ENCODE measurements around the genes ALDH3A2 and DHRS7B.

- PRO-cap = no peak
These were observed 16.3 kb upstream of the GRAPL start for GRCh38 chr17:19111049-19111557.

GRCh38 chr17:19268671-19269022, 31.5 kb downstream of the EPN2 start:
- PRO-cap = no peak

- PRO-cap = no peak
These were observed 34.4 kb downstream of the EPN2 start for GRCh38 chr17:19271602-19271942.

DNA sequence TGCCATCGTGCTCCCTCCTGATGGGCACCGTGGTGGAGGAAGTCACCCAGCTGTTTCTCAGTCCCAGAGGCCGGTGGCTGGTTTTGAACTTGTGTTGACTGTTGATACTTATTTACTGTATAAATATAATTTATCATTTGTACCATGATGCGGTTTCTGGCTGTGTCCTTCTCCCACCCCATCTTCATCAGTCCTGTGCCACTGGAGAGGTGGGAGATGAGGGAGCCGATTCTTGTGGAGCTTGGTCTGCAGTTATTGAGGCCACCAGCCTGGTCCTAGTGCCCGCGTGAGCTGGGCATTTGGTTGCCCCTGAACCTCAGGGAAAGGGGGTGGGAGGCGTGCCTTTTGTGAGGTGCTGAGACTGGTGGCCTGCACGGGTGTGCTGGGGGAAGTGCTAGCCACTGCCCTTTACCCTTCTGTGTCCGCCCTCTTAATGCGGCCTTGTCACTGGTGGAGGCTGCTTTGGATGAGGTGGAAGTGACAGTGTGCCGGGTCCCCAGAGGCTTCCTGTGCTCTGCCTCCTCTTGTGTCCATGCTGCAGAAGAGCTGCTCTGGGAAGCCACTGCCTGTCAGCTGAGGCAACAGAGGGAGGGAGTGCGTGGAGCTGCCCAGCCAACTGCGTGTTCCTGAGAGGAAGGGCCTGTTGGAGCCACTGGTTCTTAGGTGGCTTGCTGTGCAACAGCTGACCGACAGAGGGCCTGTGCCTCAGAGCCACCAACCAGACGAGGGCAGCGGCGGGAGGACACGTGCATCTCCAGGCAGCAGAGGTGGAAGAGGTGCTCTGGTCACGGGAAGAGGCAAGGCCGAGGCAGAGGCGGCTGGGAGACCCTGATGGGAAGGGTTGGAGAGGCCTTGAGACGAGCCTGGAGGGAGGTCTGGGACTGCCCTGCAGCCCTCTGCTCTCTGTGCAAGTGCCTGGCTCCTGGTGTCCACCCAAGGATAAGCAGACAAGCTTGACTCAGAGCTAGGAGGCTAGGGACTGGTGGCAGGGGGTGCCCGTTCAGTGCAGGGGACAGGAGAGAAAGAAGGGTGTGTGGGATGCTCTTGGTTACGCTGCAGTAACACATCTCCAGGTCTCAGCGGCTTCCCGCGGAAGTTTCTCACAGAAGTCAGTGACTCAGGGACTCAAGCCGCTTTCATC, 25.6 kb downstream of the B9D1 start:
- PRO-cap = no peak

DNA sequence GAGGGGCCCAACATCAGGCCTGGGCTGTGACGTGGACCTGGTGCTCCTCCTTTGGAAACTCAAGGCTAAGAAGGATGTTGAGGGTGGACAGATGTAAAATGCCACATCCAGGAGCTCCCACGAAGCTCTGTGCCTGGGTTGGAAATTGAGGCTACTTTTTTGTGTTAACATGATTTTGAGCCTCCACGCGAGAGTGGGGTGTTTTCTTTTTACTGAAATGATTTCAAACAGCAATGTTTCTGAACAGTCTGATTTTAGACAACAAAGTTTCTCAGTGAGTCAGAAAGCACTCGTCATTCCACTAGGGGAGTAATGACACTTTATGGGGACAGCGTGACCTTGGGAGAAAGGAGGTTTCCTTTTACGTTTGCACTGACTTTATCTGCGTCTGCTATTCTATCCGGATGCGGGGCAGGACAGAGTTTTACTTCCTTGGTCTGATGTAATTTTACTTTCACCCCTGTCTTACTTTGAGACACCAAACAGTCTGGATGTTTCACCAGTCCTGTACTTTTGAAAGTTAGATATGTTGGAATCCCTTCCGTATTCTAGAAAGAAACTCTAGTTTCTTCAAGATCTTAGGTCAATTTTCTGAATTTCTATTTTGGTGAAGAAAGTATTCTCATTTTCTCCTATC, 20.7 kb downstream of the SLC47A1 start:
- PRO-cap = no peak

DNA sequence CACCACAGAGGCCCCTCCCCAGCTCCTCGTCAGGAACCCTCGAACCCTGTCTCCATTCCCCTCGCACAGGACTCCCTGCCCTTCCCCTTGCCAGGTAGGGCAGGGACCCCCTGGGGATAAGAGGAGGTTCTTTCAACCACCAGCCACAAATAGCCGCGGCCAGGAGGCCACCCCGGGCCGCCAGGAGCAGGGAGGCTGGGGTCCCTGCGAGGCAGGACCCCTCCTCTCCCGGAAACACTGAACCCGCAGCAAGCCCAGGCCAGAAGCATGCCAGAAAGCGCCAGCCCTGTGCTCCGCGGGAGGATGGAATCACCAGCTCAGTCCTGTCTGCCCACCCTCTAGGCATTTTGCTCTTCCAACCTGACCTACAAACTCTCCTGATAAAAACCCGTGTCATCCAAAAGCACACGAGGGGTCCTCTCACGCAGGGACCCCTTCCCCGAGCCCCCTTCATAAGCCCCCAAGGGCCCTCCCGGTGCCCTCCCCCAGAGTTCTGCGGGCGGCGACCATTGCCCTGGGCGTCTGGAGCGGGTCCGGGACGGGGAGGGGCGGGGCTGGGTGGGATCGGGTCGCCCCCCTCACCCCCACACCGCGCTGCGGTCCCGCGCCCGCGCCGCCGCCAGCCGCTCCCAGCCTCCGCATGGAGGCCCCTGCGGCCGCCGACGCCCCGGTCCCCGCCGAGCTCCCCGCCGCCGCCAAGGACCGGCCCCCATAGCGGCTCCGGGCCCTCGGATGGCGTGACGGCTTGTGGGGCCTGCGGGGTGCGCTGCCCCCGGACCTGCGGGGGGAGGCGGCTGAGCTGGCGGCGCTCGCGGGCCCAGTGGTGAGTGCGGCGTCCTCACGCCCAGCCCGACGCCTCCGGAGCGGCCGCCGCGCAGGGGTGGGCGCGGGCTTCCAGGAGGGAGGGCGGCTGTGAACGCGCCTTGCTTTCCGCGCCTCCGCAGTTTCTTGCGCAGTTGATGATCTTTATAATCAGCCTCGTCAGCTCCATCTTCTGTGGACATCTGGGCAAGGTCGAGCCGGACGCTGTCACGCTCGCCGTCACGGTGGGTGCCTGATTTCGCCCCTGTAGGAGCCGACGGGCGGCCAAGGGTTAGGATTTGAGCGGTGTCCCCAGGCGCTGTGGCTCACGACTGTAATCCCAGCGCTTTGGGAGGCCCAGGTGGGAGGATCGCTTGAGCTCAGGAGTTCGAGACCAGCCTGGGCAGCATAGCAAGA, 46.0 kb downstream of the SLC47A1 start:
- PRO-cap = unidirectional peak, minus-strand start at position 878 of the sequence

- PRO-cap = no peak
These were observed 4.1 kb upstream of the ALDH3A2 start for GRCh38 chr17:19644410-19644950.

DNA sequence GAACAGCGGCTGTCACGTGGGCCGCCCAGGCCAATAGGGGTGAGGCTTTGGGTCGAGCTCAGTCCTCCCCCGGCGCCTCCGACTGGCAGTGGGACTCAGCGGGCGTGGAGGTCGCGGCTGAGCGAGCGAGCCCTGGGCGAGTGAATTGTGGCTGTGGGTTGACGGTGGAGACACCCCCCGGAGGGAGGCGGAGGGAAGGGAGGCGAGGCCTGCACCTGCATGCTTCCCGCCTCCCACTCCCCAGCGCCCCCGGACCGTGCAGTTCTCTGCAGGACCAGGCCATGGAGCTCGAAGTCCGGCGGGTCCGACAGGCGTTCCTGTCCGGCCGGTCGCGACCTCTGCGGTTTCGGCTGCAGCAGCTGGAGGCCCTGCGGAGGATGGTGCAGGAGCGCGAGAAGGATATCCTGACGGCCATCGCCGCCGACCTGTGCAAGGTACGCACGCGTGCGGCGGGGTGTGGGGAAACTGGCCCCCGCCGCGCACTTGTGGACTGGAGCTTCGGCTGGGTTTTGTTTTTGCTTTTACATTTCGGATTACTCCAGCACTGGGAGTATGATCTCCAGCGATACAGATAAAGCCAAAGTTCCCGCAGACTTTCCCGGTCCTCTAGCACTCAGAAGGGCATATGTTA, at the start of gene ALDH3A2:
ALDH3A2 (plus strand) TSS at position 61 of the 631 bp plus-strand sequence.
- PRO-cap = bidirectional peak, plus-strand start at position 88 of the sequence, minus-strand start outside the sequence

DNA sequence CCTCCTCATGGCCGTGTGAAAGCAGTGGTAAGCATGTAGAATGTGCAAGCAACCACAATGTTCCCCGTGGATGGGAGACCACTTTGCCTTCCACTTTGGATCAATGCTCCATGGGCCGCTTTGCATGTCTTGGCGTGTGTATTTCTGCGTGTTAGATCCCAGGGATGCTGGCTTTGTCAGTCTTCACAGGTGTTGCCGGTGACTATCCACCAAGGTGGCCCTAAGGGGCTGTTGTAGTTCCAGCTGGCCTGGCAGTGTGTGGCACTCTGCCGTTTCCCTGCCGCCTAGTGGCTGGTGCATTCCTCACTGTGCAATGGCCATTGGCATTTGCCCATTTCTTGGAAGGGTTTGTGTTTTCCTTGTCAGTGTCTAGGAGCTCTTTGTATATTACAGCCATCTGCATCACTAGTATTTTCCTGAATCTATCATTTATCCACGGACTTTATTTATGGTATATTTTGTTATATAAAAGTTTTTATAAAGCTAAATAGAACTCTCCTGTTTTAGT, 5.7 kb upstream of the ALDH3A1 start:
- PRO-cap = no peak

GRCh38 chr17:20588584-20588967, 9.1 kb downstream of the CDRT15L2 start:
- PRO-cap = unidirectional peak, plus-strand start at chr17:20588841

DNA sequence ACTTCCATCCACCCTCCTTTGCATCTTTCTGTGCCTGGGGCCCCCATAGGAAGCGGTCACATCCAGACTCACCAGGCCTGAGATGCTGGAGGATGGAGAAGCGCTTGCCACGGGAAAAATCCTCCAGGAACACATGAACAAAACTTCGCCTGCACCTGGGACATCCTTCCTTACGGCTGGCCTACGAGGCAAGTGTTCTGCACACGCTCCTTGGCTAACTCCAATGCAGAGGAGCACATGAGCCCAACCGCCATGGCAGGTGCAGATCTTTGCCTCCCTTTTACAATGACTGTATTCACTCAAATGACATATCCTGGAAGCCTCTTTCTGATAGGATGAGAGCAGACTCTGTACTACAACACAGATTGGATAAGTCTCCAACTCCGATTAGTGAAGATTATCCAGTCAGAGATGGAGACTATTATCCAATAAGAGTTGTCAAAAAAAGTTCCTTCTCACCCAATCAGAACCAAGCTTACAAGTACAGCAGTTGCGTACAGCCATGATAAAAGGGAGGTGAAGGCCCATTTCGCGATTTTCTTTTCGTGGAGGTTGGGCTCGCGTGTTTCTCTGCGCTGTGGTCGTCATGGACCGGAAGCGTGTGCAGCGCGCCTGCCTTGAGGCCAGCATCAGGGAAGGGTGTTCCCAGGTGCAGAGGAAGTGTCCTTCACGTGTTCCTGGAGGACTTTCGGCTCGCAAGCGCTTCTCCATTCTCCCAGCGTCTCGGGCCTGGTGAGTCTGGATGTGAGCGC, 53.6 kb downstream of the CDRT15L2 start:
- PRO-cap = no peak

- PRO-cap = no peak
These were observed 63.3 kb downstream of the USP22 start for GRCh38 chr17:20979416-20980009.

- PRO-cap = no peak
These were observed 44.6 kb downstream of the USP22 start for GRCh38 chr17:20998201-20998552.

DNA sequence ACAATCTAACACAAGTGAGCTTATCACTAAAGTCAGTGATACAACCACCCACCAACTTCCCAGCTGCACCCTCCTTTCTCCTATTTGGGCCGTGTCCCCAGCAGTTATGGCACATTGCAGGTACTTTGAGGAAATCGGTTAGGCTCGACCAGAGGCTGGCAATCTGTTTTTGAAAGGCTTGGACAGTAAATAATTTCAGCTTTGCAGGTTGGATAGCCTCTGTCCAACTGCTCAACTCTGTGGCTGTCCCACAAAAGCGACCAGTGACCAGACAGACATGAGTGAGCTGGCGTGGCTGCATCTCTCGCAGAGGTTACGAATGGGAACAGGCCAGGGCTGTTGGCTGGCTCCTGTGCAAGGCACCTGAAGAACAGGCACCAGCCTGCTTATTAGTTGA, 25.9 kb downstream of the USP22 start:
- PRO-cap = no peak

- PRO-cap = no peak
These were observed 8.6 kb downstream of the USP22 start for GRCh38 chr17:21034021-21034897.

DNA sequence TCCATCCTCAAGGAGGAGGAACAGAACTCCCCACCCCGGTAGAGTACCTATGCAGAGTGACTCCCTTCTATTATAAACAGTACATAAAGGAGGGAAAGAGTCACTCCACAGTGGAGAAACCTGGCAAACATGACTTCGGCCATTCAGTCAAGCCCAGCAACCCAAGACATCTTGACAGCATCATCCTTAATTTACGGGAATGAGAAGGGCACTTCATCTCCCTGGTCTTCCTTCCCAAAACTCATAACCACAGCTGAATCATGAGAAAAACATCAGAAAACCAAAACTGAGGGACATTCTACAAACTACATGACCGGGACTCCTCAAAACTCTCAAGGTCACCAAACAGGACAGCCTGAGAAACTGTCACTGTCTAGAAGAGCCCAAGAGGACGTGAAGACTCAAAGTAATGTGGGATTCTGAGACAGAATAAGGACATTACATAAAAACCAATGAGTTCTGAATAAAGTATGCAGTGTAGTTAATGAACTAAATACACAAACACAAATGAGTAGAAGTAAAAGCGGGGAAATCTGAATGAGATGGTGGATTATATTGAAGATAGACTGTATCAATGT, 5.5 kb downstream of the USP22 start:
- PRO-cap = no peak

GRCh38 chr17:21126481-21127965, at the start of gene DHRS7B:
Gene DHRS7B, plus strand, starts transcription at chr17:21126964.
- PRO-cap = bidirectional peak, plus-strand start at chr17:21126994, minus-strand start at chr17:21126832; unidirectional peak, minus-strand start at chr17:21127425

GRCh38 chr17:21197817-21198256, 16.1 kb downstream of the TMEM11 start:
- PRO-cap = no peak

- PRO-cap = no peak
These were observed 15.6 kb downstream of the TMEM11 start for GRCh38 chr17:21198257-21198787.

- PRO-cap = no peak
These were observed 904 bp downstream of the KCNJ12 start for GRCh38 chr17:21376793-21377728.